Helper T cell (primary cell): ENCODE measurements around a stretch of chr3.

DNA sequence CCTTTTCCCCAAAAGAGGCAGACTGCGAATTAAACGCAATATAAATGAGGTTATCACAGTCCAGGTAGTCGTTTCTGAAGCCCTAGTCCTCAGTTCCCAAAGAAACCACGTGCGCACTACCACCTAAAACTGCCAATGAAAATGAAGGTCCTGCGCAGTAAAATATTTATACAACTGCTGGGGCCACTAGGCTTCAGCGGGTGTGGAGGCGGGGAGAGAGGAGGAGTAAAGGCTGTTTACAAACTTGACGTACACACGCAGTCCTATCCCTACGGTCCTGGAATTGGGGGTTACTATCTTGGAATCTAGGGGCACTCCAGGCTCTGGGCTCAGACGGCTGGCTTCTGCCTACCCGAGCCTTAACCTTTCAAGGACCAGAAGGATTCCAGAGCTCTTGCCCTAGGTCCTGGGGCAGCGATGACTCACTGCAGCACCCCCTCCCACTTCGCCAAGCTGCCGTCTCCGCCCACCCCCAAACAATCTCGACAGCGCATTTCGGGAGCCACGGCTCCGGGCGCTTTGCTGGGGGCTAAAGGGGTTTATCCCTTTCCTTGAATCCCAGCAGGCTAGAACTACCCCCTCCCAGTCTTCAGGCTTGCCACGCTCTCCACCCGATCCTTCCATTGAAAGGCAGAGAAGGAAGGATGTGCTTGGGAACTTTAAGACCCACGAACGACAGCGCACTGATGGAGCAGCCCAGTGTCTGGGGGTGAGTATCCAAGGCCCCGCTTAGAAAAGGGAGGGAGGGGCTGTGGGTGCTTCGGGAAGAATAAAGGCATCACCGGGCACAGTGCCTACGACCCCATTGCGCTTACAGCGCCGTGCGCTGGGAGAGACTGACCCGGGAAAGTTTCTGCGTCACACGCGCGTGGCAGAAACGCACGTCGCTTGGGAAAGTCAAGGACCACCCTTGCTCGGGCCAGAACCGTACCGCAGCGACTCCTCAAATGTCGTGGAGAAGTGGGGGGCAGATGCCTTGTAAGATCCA, 2.9 kb downstream of the ADAMTS9 start:
- PRO-cap, 2 experiments: no peak in any of the 2 experiments

DNA sequence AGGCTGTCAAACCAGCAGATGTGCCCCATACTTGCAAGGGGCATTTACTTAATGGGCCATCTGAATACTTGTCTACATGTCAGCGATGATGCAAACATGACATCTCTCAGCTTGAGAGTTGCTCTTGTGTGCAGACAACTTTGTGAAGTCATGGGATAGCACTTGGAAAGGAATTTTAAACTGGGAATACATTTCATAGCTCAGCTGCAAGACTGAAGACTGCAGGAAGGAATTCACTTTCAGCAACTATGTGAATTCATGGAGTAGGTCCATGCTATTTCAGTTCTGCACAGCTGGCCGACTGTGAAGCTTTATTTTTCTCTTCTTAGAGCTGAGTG, 127.5 kb upstream of the ADAMTS9 start:
- PRO-cap, 2 experiments: no peak in any of the 2 experiments

DNA sequence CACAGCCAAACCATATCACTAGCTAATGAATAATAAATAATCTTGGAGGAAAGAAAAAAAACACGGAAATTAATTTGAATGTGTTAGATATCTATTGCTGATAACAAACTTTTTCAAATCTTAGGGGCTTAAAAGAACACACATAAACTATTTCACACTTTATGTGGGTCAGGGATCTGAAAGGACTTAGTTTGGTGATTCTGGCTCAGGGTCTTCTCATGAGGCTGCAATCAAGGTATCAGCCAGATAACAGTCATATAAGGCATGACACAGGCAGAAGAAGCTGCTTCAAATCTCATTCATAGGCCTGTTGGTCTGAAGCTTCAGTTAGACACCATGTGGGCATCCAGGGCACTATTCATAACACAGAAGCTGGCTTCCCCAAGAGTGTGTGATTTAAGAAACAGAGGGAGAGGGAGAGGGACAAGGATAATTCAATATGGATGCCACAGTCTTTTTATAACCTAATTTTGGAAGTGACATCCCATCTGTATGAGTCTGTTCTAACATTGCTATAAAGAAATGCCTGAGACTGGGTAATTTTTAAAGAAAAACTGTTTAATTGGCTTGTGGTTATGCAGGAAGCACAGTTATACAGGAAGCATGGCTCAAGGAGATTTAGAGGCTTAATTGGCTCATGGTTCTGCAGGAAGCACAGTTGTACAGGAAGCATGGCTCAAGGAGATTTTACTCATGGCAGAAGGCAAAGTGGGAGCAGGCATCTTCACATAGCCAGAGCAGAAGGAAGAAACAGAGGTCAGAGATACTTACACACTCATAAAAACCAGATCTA, 192.9 kb upstream of the ADAMTS9 start:
- PRO-cap, 2 experiments: no peak in any of the 2 experiments

DNA sequence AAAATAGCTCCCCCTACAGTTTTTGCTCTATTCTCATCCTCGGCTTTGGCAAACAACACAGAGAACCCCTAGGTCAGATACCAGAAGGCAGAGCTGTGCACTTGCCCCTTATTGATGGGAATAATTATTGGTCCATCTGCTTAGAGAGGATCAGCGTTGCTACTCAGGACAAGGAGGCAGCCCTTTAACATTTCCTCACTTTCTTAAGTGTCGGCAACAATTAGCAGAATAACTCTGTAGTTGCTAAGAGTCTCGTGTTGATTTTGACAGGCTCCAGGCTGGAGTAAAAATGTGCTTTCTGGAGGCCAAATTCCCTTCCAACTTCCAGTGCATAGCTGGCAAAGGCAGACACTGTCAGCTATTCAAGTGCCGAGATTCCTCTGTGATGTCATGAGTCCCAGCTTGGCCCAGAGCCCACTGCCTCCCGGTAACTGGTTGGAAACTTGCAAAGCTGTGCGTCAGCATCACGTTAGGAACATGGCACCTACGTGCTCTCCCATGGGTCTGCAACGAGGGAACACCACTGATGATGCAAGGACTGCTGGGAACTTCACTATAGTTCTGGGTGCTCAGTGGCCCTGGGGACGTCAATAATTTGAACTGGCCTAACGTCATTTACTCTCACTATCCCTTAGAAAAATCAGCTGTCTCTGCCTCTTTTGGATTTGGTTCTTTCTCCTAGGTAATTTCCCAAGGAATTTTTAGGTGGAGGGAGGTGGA, 482.8 kb upstream of the ADAMTS9 start:
- PRO-cap, 2 experiments: no peak in any of the 2 experiments

GRCh38 chr3:65595159-65596047, 443.3 kb downstream of the MAGI1 start:
- PRO-cap, 2 experiments: no peak in any of the 2 experiments

- PRO-cap, 2 experiments: no peak in any of the 2 experiments
Observed at GRCh38 chr3:65596566-65596958, 442.2 kb downstream of the MAGI1 start.

DNA sequence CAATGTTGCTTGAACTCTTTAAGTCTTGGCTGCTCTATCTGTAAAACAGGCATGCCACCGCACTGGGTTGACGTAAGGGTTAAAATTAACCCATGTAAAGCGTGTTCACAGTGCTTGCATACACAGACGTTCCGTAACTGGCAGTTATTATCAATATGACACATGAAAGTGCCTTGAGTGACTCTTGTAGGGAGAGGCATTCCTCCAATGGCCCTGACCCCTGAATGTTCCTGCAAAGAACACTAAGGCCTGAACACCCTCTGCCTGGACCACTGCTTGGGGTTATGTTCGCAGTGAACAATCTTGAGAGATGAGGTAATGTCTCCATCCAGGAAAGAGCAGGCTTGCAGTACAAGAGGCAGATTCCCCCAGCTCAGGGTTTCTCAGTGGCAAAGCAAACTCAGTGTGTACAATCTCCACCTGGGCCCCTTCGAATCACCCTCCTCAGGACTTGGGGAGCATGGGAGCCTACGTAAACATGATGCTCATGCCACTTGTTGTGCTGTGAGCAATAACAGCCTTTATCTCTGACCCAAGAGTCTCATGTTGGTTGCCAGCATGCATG, 324.6 kb downstream of the MAGI1 start:
- PRO-cap, 2 experiments: no peak in any of the 2 experiments

DNA sequence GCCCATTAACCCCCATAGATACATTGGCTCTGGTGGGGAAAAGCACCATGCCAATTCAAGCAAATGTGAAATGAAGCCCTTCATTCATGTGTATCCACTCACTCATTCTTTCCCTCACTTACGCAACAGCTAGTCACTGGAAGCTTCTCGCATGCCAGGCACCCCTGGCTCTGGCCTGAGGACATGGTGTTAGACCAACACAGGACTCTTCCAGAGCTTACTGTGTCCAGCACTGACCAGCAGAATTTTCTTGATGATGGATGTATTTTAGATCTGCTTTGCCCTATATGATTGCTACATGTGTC, 183.0 kb downstream of the MAGI1 start:
- PRO-cap, 2 experiments: no peak in any of the 2 experiments

DNA sequence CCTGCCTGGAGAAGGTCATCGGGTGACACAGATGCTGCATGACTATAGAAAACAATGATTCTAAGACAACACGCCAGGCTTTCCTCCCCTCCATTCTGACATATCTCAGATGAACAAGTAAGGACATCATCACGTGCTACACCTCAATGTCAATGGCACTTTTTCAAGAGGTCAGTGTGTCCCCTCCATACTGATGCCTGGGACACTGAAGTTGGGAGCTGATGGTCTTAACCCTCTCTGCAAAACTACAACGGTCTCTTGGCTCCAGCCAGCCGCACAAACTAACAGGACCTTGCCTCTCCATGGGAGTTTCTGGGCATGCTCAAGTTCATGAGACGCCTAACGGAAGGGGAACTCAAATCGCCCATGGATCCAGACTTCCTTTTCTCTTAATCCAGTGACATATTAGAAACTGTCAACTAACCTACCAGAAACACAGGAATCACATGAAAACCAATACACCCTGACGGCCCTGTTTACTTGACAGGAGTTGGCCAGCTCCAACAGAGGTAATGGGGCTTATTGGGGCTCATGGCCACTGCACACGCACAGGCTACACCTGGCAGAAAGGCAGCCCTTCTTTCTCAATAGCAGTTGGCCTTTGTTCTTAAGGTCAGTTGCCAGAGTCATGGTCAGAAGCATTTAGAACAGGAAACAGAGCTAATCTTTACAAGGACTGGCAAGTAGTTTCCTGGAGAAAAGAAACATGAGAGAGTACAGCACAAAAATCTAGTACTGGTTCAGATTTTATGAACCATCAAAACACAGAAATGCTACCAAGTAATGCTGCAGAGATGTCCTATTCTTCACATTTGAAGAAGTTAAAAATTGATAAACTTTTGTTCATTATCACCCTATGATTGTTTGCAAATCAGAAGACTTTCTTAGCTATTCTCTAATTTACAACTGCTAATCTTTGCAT, 181.9 kb downstream of the MAGI1 start:
- PRO-cap, 2 experiments: no peak in any of the 2 experiments

DNA sequence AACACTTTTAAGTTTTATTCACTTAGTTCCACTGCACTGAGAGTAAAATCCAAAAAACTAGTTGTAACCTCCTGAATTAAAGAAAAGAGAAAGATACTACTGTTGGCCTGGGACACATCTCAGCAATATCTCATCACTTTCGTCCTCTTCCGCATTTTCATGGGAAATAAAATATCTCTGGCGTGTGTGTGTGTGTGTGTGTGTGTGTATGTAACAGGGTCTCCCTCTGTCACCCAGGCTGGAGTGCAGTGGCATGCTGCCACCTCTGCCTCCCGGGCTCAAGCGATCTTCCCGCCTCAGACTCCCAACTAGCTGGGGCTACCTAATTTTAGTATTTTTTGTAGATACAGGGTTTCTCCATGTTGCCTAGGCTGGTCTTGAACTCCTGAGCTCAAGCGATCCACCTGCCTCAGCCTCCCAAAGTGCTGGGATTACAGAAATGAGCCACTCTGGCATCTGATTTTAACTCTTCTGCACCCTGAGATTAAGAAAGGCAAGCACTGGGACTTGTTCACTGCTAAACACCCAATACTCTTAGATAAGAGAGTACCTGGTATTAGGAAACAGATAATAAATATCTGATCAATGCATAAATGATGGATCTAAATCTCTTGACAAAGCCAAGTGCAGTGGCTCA, 157.9 kb downstream of the MAGI1 start:
- PRO-cap, 2 experiments: no peak in any of the 2 experiments

DNA sequence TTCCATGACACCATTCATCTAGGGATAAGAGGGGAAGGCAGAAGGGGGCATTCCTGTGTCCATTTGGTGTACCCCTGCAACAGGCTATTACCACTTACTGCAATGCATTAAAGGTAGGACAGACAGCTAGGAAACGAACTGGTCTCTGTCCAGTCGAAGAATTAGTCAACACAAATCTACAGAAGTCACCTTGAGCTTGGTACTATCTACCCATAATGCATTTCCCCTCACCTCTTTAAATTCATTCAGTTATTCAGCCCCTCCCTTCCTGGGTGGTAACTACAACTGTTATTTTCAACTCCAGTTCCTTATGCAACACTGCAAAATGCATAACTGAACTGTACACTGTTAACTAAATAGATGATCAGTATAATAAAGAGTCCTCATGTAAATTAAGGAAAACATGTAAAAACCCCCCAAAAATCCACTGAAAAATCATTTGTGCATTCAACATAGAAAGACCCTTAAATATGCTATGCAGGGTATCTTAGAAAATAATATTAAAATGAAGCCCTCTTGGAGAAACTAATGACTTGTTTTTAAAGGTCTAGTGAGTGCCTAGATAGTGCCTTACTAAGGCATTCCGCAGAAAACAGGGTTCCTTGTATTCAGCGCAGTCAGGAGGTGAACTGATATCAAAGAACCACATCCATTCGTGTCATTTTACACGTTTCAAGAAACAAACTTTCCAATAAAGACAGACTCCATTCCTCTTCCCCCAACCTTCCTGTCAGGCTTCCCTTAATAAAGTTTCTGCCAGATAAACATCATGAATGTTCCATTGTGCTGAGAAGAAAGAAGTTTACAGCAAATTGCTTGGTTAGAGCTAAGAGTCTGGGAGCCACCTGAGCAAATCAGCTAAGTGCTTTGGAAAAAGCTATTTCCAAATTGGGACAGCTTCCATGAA, 77.4 kb downstream of the MAGI1 start:
- PRO-cap, 2 experiments: no peak in any of the 2 experiments

DNA sequence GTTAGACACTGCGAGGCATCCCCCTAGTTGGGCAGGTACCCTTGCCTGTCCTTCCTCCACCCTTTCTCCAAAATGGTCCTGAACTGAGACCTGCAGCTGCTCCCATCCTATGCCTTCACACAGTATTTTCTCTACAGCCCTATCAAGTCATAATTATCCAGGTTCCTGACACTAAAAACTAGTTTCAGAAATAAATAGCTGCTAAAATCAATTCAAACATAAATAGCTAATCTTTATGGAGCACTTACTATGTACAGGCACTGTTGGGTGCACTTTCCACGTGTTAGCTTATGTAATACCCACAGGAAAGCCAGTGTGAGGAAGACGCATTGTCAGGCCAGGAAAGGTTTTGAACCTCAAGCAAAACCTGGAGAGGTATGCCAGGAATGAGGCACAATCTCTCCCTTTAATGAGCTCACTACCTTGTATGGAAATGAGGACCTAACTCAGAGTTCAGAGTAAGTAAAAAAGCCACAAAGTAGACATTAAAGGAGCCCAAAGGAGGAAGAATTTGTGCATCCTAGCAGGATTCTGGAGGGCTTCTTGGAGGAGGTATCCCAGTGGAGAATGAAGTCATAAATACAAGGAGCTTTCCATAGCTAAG, 2.6 kb downstream of the MAGI1 start:
- PRO-cap, 2 experiments: no peak in any of the 2 experiments

DNA sequence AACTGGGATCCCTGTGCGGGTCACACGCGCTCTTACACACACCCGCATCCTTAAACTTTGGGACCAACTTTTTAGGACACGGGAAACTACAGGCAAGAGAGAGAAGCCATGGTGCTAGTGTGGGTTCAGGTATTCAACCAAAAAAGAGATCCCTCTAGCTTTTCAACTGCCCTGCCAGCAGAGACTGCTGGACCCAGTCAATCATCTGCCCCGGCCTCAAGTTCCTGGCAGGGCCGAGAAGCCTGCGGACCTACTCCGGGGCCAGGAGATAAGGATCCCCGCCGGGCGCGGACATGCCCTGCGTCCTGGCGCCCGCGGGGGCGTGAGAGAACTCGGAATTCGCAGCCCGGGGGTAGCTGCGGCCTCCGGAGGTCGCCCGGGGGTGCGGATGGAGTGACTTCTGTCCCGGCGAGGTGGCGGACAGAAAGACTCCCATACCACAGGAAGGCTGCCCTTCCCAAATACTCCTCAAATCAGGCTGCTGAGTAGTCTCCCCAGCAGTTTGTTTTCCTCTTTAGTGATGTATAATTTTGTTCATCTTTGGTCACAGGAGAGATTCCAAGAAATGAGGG, 870 bp upstream of the MAGI1 start:
- PRO-cap, 2 experiments: no peak in any of the 2 experiments

DNA sequence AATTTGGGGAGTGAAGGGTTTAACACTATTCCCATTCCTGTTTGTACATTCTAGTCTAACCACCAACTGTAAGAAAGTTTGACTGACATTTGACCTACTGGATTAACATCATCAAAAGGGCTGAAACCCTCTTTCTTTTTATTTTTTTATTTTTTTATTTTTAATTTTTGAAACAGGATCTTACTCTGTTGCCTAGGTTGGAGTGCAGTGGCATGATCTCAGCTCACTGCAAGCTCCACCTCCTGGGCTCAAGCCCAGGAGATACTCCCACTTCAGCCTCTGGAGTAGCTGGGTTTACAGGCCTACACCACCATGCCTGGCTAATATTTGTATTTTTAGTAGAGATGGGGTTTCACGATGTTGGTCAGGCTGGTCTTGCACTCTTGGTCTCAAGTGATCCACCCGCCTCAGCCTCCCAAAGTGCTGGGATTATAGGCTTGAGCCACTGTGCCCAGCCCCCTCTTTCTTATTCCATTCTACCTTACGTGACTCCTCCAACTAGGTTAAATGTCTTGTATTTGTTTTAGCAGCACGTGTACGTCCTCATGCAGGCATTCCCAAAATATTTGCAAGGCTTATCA, 14.7 kb upstream of the MAGI1 start:
- PRO-cap, 2 experiments: no peak in any of the 2 experiments

GRCh38 chr3:66055360-66055794, 16.7 kb upstream of the MAGI1 start:
- PRO-cap, 2 experiments: no peak in any of the 2 experiments

DNA sequence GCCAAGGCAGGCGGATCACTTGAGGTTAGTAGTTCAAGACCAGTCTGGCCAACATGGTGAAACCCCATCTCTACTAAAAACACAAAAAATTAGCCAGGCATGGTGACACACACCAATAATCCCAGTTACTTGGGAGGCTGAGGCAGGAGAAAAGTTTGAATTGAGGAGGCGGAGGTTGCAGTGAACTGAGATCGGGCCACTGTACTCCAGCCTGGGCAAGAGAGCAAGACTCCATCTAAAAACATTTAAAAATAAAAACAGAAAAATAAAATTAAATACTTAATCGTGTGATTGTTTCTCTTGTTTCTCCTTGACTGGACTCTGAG, 21.8 kb upstream of the MAGI1 start:
- PRO-cap, 2 experiments: no peak in any of the 2 experiments

DNA sequence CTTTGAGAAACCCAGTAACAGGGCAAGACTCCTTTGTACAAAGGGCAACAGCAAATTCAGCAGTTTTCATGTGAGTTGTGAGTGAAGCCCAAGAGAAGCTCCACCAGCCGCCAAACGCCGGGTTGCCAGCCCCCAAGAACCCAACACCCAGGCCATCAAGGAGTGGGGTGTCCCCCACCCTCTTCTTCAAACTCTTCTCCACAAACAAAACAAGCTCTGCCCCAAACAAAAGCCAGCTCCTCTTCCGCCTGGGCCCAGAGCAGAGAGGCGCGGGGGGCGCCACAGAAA, 96.0 kb downstream of the LRIG1 start:
- PRO-cap, 2 experiments: no peak in any of the 2 experiments

GRCh38 chr3:66418248-66419109, 82.3 kb downstream of the LRIG1 start:
- PRO-cap, 2 experiments: no peak in any of the 2 experiments

DNA sequence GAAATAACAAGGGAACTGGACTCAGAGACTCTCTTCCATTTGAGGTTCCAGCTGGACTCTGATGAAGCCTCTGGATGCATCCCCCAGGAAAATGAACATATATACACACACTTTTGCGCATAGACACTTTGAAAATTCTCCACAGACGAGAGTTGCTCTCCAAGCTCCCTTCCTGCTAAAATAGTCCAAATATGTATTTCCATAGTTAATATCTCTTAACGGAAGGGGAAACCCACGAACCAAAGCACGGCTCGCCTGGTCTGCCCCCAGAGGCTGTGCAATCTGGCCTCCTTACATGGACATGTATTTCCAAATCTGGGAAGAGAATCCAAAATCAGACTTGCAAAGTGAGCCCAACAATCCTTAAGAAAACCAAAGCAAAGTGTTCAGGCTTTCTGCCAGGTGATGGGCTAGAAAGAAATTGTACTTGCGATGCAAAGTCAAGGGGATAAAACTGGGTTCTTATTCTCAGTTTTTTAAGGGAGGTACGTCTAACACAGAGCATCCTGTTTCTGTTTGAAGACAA, 48.6 kb downstream of the LRIG1 start:
- PRO-cap, 2 experiments: no peak in any of the 2 experiments

- PRO-cap, 2 experiments: no peak in any of the 2 experiments
Observed at GRCh38 chr3:66456948-66457561, 43.8 kb downstream of the LRIG1 start.